Skeletal muscle satellite cell (primary cell): ENCODE measurements around a stretch of chr7.

DNA sequence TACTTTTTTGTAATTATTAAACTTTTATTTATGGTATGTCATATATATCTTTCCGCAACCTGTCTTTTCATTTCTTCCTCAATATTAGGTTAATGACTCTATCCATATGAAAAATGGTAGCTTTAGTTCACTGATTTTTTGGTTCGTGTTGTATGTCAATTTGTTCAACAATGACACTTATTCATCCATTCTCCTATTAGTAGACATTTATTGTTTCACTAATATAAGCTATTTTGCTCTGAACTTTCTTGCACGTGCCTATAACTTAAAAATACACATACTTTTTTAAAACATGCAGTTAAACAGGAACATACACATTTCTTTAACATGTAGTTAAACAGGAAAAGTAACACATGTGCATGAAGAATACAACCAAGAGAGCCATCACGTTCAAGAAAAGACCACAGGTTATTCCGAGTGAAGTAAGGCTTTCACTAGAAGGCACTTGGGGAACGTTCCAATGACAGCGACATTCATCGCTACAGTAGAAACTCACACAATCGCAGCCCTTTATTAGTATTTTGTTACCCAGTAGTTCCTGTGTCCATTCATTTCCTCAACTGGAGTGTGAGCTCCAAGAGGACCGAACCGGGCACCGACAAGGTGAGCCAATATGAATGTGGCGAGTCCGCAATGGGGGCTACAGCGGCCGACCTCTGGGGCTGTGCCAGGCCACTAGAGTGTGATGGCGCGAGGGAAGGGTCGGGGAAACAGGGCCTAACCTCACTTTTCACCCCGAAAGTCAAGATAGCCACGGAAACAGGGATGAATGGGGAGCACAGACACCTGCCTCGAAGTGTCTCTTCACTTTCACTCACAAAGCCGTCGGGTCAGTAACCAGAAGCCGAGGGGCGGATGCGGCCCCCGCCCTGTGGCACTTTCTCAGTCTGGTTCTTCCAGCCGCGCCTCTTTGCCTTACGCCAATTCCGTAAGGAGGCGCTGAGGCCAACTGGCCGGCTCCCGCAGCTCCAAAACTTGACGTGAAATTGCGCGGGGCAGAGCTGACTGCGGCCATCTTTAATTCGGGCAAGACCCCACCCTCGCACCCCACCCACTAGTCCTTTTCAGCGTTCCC lies 820 bp upstream of the SEPTIN7 start:
- CAGE, long polyA plus RNA: no peak

- CAGE, long polyA plus RNA: no peak
Measured at GRCh38 chr7:36082039-36082798, 70.8 kb upstream of the EEPD1 start.

- CAGE, long polyA plus RNA: no peak
Measured at GRCh38 chr7:36130887-36131505, 22.1 kb upstream of the EEPD1 start.

- CAGE, long polyA plus RNA: no peak
Measured at GRCh38 chr7:36209074-36210126, 56.3 kb downstream of the EEPD1 start.

GRCh38 chr7:36302936-36303883 lies 63.8 kb downstream of the MATCAP2 start:
- CAGE, long polyA plus RNA: no peak

DNA sequence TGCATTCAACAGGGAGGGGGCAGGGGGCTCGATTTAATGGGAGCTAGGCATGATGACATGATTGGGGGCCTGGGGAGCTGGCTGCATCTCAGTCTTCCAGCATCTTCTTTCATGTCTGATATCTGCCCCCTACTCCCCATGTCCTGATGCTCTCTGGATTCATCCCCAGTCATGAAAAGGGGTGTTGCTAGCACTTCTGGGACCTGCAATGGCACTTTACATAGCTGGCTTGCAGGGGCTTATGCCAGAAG lies 95.0 kb downstream of the AOAH start:
- CAGE, long polyA plus RNA: no peak

- CAGE, long polyA plus RNA: no peak
Measured at GRCh38 chr7:36790205-36790779, 66.0 kb upstream of the AOAH start.

DNA sequence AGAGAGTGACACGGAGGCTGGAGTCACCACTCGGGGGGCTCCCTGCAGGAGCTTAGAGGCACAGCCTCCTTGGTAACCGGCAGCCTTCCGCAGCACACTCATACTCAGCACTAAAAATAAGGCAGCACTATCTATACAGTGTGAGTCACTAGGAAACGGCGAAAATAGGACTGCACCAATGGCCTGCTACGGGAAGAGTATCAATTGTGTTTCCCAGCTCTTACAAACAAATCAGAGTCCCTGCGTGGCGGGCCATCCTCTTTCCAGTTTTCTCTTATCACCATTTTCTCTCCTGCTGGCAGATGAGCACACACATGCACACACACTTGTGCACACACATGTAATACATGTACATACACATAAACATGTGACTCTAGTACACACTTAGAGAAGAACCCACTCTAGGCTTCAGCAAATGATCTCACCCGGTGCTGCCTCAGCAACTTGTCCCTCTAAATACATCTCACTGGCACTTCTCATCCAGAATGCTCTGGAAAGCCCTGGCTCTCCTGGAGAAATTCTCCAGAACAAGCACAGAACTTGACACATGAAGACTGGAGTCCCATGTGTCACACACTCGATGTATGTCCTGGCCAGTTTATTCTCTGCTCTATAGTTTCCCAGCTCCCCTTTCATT lies 255.0 kb downstream of the ELMO1 start:
- CAGE, long polyA plus RNA: no peak

DNA sequence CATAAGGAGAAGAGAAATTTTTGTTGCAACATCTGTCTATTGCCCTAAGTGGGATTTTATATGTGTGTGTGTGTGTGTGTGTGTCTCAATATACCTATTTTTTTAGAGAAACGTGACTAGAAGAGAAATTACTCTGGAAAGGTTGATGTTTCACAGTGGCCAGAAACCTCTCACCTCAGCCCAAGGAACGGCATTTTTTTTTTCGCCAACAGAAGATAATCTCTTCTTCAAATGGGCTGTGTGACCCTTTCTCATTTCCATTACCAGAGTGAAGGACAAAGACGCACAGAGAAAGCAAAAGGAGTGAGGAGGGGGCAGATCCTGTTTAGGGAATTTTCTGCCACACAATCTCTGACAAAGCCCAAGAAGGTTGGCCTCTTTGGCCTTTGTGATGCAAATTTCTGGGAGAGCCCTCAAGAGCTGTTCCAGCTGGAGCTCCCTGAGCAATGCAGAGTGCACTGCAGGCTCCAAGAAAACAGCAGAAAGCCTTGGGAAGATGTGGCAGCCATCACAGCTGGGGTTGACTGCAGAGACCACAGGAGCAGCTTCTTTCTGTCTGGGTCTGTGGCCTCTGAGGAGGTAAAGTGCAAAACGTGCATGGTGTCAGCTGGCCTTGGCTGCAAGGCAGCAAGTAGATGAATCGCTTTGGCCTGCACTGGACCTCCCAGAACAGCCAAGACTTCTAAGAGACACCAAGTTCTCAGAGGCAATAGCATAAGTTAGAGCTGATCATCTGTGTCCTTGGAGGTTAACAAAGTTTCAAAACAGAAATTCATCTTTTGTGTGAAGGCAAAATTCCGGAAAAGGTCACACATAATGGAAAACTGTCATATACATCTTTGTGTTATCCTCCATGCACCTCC lies 200.3 kb downstream of the ELMO1 start:
- CAGE, long polyA plus RNA: no peak

GRCh38 chr7:37394009-37394565 lies 54.6 kb downstream of the ELMO1 start:
- CAGE, long polyA plus RNA: no peak

DNA sequence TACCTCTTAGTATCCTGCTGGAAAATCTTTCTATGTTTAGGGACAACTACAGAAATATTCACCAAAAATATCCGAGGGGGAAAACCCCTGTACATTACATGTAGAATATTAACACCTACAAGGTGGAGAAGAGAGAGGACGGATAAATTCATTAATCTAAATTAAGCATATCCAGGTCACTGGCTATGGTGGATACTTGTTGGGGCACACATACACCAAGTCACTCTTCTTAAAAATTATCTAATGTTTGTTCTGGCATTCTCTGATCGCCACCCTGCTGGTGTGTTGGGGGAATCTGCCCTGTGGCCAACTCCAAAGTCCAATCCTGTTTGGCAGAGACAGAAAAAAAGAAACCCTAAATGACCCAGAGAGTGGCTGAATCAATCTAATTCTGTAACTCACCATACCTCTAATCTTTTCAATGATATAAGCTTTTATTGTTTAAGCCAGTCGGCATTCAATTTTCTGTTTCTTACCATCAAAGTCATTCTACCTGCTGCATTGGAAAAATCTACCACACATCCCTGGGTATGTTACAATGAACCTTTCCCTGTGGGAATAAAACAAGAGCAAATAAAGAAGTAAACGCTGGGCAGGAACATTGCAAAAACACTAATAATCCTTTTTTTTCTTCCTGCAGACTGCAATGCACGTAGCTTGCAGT lies 34.3 kb downstream of the ELMO1 start:
- CAGE, long polyA plus RNA: no peak

DNA sequence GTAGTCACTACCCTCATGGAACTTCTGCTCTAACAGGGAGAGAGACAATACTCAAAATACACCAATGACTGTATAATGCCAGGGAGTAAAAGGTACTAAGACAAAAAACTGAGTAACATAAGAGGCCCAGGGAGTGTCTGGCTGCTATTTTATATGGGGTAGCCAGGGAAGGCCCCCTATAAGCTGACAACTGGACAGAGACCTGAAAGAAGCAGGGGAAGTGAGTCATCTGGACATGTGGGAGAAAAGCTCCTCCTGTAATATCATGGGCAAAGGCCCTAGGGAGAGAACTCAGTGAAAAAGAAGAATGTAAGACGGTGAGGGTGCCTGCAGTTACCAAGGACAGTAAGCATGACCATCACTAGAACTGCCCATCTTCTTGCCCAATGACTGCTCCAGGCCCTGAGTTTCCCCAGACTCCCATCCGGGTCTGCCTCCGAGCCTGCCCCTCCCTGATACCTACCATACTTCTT lies 2.4 kb downstream of the ELMO1 start:
- CAGE, long polyA plus RNA: no peak

DNA sequence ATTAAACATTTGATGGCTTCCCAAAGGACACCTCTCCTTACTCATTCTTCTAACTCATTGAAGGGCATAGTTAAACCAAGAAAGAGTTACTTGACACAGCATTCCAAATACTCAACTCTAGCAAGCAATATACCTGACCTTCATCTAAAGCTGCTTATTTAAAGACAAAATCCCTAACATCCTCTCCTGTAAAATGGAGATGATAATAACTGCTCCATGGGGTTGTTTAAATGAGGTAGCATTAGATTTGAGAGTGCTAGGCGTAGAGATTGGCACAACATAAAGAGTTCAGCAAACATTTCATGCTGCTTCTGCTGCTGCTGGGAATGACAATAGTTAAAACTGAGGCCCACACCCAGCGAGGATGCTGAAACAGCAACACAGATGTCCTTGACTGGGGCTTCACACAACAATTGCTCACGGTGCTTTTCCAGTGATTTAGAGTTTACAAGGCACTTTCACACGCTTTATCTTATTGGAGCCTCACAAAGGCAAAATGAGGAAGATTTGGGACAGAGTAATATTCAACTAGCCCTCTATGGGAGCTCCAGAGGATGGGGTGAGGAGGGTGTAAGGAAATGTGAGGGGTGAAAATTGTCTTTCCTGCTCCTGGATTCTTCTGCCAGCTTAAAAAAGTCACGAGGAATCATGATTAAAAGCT lies 65.4 kb upstream of the ELMO1 start:
- CAGE, long polyA plus RNA: no peak

- CAGE, long polyA plus RNA: no peak
Measured at GRCh38 chr7:37942848-37943582, 22.6 kb downstream of the EPDR1 start.

DNA sequence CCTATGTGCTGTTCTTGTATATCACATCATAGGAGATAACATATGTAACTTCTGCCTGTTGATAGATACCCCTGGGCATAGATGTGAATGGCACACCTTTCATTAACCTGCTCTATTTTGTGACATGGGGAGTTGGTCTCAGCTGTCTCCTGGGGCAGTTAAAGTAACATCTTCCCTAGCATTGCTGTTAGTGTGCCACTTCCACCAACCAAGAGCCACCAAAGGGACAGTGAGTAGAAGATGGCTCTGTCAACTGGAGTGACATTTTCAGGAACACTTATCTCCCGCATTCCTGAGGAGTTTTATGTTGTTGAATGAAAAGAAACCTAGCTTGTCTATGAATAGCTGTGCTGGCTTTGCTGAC lies 7.3 kb downstream of the STARD3NL start:
- CAGE, long polyA plus RNA: no peak

GRCh38 chr7:38215625-38216252 lies 37.7 kb downstream of the STARD3NL start:
- CAGE, long polyA plus RNA: no peak

- CAGE, long polyA plus RNA: no peak
Measured at GRCh38 chr7:38341088-38342089, 163.3 kb downstream of the STARD3NL start.

- CAGE, long polyA plus RNA: no peak
Measured at GRCh38 chr7:38354242-38354584, 176.2 kb downstream of the STARD3NL start.

- CAGE, long polyA plus RNA: no peak
Measured at GRCh38 chr7:38863361-38864004, 45.5 kb downstream of the VPS41 start.

- CAGE, long polyA plus RNA: no peak
Measured at GRCh38 chr7:39016606-39017128, 39.0 kb downstream of the POU6F2 start.